Non-pigmented ciliary epithelial cell (primary cell): ENCODE measurements around the genes MAL, TRIM43 and STARD7.

- RRBS, result no CpG with 5 or more reads among the region's 14 CpGs
Measured at GRCh38 chr2:95018763-95019657, 6.5 kb upstream of the MAL start.

- RRBS, result 5% methylated on average over 7 of the region's 44 CpGs
Measured at GRCh38 chr2:95025486-95025884, at the start of gene MAL. TSS of gene MAL (plus strand) at chr2:95025708.

GRCh38 chr2:95025885-95026784 lies 627 bp downstream of the MAL start:
- RRBS, result 6% methylated on average over 5 of the region's 66 CpGs

DNA sequence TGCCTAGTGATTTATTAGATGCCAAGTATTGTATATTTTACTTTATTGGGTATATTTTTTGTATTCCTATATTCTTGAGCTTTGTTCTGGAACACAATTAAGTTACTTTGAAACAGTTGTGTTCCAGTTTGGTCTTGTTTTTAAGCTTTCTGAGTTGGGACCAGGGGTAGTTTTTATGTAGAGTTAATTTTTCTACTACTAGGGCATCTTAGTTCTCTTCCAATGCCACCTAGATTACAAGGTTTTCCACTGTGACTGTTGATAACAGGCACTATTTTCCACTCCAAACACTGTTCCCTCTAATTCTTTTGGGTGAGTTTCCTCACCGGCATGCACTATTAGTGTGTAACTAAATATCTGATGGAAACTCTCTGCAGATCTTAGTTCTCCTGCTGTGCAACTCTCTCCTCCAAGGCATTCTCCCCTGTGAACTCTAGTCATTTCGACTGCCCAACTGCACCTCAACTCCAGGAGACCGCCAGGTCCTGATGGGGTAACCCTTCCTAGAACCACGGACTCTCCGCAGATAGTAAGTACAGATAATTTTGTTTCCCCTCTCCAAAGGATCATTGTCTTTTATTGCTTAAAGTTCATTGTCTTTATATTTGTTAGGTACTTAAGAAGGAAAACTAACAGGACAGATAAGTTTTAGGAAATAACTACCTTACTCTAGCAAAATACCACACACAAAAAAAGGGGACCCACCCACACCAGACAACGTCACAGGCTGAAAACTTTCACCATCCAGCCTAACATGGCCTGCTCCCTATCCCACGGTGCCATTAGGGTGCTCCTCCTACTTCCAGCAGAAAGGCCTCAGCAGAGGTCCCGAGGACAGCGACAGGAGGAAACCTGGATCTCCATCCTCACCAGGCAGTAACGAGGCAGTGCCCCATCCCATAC lies 36.5 kb downstream of the MRPS5 start:
- RRBS, result no CpG with 5 or more reads among the region's 10 CpGs

DNA sequence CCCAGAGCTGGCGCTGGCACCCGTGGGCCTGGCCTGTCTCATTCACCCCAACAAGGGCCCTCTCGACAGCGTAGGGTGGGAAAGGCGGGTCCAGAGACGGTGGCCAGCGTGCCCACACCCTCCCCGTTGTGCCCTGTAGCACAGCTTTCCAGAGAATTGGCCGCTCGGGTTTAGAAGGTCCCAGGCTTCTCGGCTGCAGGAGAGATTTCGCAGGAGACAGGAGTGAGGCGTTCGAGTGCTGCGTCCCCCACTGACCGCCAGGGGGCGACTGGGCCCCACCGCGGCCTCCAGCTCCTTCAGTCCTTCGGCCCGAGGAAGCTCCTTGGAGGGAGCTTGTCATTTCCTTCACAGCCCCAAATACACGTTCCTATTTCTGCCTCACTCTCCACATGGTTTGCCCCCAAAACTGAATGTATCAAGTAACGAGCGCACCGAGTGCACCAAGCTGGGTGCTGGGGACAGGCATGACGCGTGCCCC lies 13.4 kb upstream of the FAHD2A start:
- RRBS, result no CpG with 5 or more reads among the region's 27 CpGs

GRCh38 chr2:95551017-95551576 lies 40.7 kb upstream of the TRIM43 start:
- RRBS, result no CpG with 5 or more reads among the region's 18 CpGs

GRCh38 chr2:95591805-95592197 lies at the start of gene TRIM43:
TSS of gene TRIM43 (plus strand) at chr2:95592001.
- RRBS, result no CpG with 5 or more reads among the region's 6 CpGs

GRCh38 chr2:95665619-95666375 lies 74.0 kb downstream of the TRIM43 start:
- RRBS, result no CpG with 5 or more reads among the region's 7 CpGs

- RRBS, result no CpG with 5 or more reads among the region's 7 CpGs
Measured at GRCh38 chr2:95681586-95682102, 89.8 kb downstream of the TRIM43 start.

GRCh38 chr2:95883723-95884659 lies 107.6 kb downstream of the ANKRD36C start:
- RRBS, result no CpG with 5 or more reads among the region's 14 CpGs

GRCh38 chr2:95992389-95992989 lies 865 bp upstream of the ANKRD36C start:
- RRBS, result 1% methylated on average over 6 of the region's 42 CpGs

DNA sequence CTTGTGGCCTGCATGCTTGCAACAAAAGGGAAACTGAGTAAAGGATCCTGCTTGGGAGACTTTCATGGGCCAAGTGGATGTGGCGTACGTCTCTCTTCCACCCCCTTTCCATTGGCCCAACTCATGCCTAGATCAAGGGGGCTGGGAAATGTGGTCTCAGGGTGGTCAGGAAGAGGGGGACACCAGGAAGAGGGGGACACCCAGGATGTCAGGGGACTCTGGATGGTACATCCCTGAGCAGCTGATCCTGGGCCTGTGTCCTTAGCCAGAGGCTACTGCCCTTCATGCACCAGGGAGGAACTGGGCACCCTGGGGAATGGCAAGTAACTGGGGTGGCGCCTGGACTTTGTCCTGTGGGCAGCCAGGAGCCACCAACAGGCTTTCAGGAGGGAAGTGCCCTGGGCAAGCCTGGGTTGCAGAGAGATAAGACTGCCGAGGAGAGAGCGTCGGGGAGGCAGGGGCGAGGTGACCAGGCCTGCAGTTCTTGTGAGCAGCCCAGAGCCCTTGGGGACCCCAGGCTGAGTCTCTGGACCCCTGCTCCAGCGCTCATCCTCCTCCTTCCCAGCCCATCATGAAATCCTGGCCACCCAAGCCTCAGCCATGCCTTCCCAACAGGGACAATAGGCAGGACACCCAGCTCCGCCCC lies 25.4 kb downstream of the ADRA2B start:
- RRBS, result no CpG with 5 or more reads among the region's 9 CpGs

- RRBS, result no CpG with 5 or more reads among the region's 35 CpGs
Measured at GRCh38 chr2:96148300-96149324, 3.4 kb upstream of the DUSP2 start.

GRCh38 chr2:96207316-96207733 lies 1.3 kb downstream of the STARD7 start:
- RRBS, result no CpG with 5 or more reads among the region's 9 CpGs

GRCh38 chr2:96207734-96208891 lies at the start of gene STARD7:
TSS of gene STARD7 (minus strand) at chr2:96208827.
- RRBS, result 3% methylated on average over 21 of the region's 101 CpGs

GRCh38 chr2:96254512-96255181 lies 11.2 kb downstream of the TMEM127 start:
- RRBS, result no CpG with 5 or more reads among the region's 13 CpGs

DNA sequence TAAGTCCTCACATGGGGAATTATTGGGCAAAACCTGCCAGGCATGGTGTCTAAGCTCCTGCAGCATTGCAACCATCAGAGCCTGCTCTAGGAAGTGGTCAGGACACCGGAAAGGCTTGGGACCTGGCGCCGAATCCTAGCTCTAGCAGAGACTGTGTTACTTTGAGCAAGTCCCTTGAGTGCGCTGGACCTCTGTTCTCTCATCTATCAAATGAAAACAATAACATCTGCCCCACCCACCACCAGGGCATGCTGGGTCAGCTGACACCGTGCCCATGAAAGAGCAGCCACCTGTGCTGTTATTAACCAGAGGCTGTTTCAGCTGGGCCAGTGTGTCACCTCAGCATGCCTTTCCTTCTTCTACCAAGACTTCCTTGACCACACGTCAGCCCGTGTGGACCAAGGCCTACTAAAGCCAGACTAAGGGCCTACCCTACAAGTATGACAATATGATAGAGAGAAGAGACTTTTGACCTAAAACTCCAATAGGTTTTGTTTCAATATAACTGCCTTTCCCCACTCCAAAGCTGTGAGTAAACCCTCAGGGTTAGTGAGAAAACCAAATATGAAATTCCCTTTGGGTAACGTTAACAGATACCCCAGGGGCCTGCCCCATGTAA lies 6.1 kb downstream of the TMEM127 start:
- RRBS, result no CpG with 5 or more reads among the region's 8 CpGs

DNA sequence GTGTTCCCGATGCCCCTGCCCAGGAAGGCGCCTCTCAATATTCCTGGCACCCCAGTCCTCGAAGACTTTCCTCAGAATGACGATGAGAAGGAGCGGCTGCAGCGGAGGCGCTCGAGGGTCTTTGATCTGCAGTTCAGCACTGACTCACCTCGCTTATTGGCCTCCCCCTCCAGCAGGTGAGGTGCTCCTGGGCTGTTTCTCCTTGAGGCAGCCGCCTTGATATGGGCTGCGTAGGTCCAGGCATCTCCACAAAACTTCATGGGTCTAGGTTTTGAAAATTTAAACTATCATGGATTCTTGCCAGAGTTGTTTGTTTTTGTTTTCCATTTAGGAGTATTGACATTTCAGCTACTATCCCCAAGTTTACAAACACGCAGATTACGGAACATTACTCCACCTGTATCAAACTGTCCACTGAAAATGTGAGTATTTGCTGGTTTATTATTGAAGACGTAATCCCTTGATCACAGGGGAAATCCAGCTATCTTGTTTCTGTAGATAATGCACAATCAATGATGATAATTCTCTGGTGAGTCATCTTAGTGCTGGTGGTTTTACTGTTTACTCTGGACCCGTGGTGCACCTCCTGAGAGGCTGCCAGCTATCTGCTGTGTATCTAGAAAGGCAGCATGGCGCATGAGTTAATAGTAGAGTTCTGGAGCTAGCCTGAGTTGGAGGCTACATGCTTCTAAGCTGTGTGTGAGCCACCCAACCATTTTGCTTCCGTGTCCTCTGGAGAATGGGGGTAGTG lies 6.3 kb downstream of the NCAPH start:
- RRBS, result no CpG with 5 or more reads among the region's 17 CpGs

DNA sequence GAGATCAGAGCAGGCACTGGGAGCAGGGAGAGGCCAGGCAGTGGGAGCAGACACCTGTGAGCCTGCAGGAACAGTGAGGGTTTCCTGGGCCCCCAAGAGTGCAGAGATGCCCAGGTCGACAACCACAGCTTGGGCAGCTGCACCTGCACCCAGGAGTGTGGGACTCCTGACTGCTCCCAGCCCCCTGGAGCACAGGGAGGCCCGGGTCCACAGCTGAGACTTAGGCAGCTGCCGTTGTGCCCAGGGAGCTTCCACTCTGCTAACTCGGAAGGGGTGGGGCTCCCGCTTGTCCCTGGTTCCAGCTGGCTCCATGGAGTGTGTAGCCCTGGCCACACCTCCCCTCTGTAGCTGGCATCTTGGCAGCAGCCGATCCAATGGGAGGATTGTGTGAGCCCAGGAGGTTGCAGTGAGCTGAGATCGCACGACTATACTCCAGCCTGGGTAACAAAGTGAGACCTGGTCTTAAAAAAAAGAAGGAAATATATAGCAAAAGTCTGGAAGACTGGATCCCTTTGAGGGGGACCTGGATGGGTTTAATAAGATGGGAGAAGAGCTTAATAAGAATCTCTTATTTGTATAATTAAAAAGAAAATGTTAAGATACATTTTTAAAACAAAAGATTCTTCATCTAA lies 69.4 kb downstream of the NCAPH start:
- RRBS, result no CpG with 5 or more reads among the region's 8 CpGs

DNA sequence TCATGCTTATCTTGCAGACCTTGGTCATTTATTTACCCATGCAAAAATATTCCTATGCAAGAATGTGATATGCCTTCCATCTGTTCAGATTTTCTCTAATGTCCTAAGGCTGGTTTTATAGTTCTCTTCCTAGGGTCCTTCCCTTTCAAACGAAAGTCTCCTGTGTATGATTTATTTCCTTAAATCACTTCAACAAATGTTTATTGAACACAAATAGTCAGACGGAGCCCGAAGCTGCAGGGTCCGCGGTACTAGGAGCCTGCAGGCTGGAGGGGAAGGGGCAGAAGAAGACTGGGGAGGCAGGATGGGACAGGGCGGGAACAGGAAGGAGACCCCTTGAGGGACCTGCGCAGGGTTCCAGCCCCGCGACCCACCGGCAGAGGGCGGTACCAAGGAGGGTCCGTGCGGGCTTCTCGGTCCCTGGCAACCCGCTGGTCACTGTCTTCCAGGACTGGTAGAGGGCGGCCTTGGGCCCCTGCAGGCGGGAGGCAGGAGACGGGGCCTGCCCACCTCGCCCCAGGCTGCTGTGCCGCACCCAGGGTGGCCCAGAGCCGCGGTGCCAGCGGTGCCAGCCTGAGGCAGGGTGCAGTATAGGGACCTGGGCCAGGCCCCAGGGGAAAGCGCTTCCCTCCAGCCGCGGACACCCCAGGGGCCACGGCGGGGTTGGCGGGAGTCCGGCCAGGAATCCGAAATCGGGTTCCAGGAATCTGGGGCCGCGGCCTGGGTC lies 34.6 kb downstream of the NEURL3 start:
- RRBS, result no CpG with 5 or more reads among the region's 34 CpGs